Mesenchymal stem cell of Wharton's jelly (primary cell): ENCODE measurements around the gene ARF3.

GRCh38 chr12:47795177-47796026 lies 22.4 kb downstream of the SLC48A1 start:
- CAGE, long polyA plus RNA, result no peak

DNA sequence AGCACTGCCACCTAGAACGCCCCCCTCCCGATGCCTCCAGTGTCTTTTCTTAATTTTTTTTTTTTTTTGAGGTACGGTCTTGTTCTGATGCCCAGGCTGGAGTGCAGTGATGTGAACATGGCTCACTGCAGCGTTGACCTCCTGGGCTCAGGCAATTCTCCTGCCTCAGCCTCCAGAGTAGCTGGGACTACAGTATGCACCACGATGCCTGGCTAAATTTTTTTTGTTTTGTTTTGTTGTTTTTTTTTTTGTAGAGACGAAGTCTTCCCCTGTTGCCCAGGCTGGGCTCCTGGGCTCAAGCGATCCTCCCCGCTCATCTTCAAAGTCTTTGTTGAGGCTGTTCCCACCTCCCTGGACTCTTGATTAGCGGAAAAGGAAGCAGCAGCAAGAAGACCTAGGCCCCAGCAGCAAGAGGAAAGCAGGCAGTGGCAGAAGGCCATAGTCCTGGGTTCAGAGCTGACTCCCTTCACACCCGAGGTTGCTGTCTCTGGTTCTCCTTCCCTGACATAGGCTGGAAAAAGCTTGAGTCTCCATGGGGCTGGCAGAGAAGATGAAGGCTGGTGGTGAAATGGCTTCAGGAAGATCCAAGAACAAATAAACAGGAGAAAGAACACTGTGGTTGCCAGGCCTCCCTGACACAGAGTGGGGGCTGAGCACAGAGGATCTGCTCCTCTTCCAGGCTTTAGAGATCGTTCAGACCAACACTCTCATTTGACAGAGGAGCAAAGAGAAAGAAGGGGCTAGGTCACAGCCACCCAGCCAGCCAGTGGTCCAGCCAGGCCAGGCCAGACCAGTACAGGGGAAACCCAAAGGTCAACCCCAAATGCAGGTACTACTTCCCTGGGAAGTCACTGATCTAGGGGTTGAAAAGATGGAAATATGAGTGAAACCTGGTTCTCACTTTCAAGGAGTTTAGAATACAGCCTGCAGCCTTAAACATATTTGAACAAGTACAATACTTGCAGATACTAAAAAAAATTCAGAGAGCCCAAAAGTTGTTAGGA lies 14.4 kb downstream of the HDAC7 start:
- CAGE, long polyA plus RNA, result no peak

GRCh38 chr12:47824155-47824931 lies 4.6 kb upstream of the HDAC7 start:
- CAGE, long polyA plus RNA, result no peak

- CAGE, long polyA plus RNA, result no peak
Measured at GRCh38 chr12:47883153-47883792, 21.5 kb downstream of the VDR start.

- CAGE, long polyA plus RNA, result no peak
Measured at GRCh38 chr12:47889029-47889393, 15.8 kb downstream of the VDR start.

DNA sequence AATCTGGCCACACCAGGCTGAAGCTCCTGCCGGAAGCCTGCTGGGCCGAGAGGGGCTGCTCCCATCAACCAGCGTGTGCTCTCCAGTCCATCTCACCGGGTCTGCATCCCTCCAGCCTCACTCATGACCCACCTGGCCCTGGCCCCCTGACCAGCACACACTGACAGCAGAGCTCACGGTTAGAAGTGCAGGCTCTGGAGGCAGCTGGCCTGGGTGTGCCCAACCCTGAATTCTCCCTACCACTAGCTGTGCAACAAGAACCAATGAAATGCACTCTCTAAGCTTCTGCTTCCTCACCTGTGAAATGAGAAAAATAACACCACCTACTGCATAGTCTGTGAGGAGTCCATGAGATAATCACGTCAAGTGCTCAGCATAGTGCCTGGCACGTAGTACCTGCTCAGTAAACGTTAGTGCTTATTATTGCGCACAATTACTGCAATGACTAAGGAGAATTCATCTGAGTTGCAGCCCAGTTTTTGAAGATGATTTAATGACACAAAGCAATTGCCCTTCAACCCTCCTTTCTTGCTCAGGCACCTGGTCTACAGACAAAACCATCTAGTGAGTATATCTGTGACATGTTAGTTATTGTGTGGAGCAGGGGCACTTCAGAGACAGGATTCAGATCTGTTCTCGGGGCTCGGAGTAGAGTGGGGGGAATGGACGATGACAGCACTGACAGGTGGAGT lies 8.8 kb downstream of the VDR start:
- CAGE, long polyA plus RNA, result no peak

- CAGE, long polyA plus RNA, result no peak
Measured at GRCh38 chr12:47905261-47905994, 634 bp upstream of the VDR start.

GRCh38 chr12:48106641-48107031 lies 757 bp upstream of the SENP1 start:
- CAGE, long polyA plus RNA, result no peak

- CAGE, long polyA plus RNA, result no peak
Measured at GRCh38 chr12:48118466-48119059, 601 bp upstream of the PFKM start.

DNA sequence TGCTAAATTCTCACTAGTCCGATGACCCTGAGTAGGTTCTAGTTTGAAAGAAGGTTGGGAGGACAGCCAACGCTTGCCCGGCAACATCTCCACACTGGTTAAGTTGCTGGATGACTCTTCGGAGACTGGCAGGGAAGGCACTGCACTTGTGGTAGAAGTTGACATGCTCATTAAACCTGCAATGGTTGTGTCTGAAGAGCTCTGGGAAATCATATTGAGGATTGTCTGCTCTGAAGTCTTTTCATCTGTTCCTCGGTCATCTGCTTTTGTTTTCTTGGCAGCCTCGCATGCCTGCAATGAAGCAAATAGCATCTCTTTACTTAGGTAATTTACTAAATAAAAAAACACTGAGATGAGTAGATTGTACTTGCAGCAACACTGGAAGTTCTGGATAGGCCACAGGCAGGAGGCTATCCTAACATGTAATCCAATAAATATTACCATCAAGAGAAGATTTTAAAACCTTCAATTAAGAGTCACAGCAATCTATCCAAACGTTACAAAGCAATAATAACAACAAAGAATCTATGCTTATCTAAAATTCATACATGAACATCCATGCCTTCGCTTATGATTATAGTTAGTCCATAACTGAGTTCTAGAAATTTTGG lies 12.2 kb upstream of the KANSL2 start:
- CAGE, long polyA plus RNA, result no peak

GRCh38 chr12:48768252-48768751 lies 20.6 kb downstream of the ADCY6 start:
- CAGE, long polyA plus RNA, result no peak

DNA sequence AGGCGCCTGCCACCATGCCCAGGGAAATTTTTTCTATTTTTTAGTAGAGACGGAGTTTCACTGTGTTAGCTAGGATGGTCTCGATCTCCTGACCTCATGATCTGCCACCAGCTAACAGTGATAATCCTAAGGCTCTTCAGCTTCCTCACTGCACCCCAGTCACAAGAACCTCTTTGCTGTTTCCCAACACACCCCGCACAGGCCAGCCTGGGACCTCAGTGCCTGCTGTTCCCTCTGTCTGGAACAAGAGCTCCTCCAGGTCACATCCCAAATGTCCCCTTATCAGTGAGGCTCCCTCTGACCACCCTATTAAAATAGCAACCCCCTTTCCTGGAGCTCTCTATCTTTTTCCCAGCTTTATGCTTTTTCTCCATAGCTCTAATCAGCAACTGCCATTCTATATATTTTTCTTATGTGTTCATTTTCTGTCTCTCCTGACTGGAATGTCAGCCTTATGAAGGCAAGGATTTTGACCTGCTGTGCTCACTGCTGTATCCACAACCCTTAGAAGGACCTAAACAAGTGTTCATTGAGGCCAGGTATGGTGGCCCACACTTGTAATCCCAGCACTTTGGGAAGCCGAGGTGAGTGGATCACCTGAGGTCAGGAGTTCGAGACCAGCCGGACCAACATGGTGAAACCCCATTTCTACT lies 4.0 kb downstream of the ADCY6 start:
- CAGE, long polyA plus RNA, result no peak

- CAGE, long polyA plus RNA, result no peak
Measured at GRCh38 chr12:48829390-48829621, 11.0 kb downstream of the CACNB3 start.

GRCh38 chr12:48957241-48958160 lies at the start of gene ARF3:
Gene ARF3 (minus strand): TSS chr12:48957487.
- CAGE, long polyA plus RNA, result start-site peak on the minus strand at chr12:48957433-48957528, 903 and 387 reads in 2 replicates

- CAGE, long polyA plus RNA, result no peak
Measured at GRCh38 chr12:48979434-48980559, 1.7 kb downstream of the WNT1 start.

DNA sequence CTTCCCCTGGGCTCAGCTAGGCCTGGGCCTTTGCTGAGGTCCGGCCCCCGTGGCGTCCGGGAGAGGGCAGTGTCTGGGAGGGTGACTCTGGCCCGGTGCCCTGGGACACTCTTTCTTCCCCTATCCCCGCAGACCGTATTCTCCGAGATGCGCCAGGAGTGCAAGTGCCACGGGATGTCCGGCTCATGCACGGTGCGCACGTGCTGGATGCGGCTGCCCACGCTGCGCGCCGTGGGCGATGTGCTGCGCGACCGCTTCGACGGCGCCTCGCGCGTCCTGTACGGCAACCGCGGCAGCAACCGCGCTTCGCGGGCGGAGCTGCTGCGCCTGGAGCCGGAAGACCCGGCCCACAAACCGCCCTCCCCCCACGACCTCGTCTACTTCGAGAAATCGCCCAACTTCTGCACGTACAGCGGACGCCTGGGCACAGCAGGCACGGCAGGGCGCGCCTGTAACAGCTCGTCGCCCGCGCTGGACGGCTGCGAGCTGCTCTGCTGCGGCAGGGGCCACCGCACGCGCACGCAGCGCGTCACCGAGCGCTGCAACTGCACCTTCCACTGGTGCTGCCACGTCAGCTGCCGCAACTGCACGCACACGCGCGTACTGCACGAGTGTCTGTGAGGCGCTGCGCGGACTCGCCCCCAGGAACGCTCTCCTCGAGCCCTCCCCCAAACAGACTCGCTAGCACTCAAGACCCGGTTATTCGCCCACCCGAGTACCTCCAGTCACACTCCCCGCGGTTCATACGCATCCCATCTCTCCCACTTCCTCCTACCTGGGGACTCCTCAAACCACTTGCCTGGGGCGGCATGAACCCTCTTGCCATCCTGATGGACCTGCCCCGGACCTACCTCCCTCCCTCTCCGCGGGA lies 3.1 kb downstream of the WNT1 start:
- CAGE, long polyA plus RNA, result no peak

GRCh38 chr12:49030840-49031852 lies 12.6 kb upstream of the PRKAG1 start:
- CAGE, long polyA plus RNA, result no peak

DNA sequence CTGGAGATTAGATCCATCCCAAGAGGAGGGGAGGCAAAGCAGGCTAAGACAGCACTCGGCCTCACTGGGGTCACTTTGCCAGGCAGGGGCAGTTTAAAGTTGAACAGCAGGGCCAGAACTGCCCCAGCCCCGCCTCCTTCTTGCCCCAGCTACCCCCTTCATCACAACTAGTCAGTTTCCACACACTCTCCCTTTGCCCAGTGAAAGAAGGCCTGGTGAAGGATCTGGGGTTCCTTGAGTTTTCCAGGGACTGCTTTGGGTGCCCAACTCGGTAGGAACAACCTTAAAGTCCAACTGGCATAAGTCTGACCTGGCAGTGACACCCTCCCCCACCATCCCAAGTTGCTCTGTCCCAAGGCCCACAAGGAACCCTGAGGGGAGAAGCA lies 1.7 kb downstream of the KMT2D start:
- CAGE, long polyA plus RNA, result no peak

- CAGE, long polyA plus RNA, result no peak
Measured at GRCh38 chr12:49127602-49128437, 3.4 kb downstream of the TUBA1B start.

DNA sequence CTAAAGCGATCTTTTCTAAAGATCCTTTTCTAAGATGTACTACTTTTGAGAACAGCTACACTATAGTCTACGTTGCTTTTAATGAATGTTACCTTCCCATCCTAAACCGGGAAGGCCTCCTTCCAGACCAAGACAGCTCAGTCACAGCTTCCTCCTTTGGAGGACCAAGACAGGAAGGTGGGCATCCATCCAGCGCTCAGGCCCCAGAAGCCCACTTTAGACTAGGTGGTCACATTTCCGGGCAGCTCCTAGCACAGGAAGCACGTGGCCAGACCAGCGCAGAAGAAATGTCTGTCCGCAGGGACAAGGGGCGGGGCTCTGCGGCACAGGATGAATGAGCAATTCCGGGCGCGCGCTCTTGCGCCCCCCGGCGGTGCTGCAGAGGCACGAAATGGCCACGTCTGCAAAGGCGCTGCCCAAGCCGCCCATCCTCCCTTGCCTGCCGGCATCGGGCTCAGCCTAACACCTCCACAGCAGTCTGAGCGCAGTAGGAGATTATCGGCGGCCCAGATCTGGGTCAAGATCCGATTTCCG lies 1.1 kb downstream of the TUBA1B start:
- CAGE, long polyA plus RNA, result no peak